ENCODE measurements around the genes ABHD17B and C9orf57.

GRCh38 chr9:70327655-70328036 lies 68.9 kb downstream of the SMC5 start:
- RAMPAGE, long total RNA = no peak
- RRBS = no CpG with 5 or more reads among the region's 4 CpGs

GRCh38 chr9:70406684-70407447 lies 7.6 kb downstream of the KLF9 start:
- RAMPAGE, long total RNA = no peak
- RRBS = no CpG with 5 or more reads among the region's 8 CpGs

DNA sequence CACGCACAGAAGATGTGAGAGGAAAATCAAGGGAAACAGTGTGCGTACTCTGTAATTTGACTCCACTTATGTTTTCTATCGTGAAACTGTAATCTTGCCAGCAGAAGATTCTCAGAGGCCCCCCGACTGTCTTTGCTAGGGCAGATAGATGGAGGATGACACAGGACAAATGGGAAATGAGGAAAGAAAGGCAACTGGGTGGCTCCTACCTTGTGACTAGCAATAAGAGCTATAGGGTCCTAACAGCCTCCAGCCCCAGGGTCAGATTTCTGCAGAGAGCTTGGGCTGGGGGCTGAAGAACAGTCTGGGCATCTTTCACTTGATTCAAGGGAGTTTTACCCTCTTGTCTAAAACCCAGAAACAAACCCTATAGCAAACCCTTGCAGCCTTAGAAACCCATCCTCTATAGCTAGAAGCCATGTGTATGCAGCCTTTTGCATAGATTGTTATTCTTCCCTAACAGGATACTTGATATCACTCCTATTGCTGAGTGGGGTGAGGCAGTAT lies 7.0 kb downstream of the KLF9 start:
- RAMPAGE, long total RNA = no peak
- RRBS = no CpG with 5 or more reads among the region's 4 CpGs

- RAMPAGE, long total RNA = no peak
- RRBS = 2% methylated on average over 4 of the region's 35 CpGs
Measured at GRCh38 chr9:70419600-70420169, 5.2 kb upstream of the KLF9 start.

- RAMPAGE, long total RNA = no peak
- RRBS = 2% methylated on average over 12 of the region's 55 CpGs
Measured at GRCh38 chr9:70420170-70421121, 6.0 kb upstream of the KLF9 start.

DNA sequence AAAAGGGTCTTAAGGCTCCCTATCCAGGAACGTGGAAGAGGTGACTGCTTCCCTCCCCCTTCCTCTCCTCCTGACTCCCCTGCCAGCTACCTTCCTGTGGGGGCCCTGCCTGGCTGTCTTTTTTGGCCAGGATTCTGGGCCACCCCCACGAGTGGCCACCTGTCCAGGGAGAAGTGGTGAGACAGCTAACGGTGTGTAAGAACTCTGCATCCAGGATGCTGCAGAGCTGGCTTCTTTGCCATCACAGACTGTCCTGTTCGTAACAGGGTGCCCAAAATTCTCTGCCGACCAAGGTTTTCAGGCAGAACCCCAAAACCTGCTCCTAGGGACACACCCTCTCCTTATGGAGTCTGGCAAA lies 6.6 kb upstream of the KLF9 start:
- RAMPAGE, long total RNA = no peak
- RRBS = no CpG with 5 or more reads among the region's 5 CpGs

DNA sequence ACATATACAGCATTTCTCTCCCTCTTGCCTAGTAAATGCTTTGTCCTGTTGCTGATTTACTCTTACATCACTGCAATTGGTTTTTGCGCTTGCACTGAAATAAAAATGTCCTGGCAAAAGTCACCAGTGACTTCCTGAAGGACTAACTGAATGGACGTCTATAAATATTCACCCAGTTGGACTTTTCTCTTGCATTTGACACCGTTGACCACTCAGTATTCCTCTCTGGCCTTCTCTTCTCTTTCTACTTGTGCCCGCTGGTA lies 170.6 kb upstream of the KLF9 start:
- RAMPAGE, long total RNA = no peak
- RRBS = no CpG with 5 or more reads among the region's 4 CpGs

DNA sequence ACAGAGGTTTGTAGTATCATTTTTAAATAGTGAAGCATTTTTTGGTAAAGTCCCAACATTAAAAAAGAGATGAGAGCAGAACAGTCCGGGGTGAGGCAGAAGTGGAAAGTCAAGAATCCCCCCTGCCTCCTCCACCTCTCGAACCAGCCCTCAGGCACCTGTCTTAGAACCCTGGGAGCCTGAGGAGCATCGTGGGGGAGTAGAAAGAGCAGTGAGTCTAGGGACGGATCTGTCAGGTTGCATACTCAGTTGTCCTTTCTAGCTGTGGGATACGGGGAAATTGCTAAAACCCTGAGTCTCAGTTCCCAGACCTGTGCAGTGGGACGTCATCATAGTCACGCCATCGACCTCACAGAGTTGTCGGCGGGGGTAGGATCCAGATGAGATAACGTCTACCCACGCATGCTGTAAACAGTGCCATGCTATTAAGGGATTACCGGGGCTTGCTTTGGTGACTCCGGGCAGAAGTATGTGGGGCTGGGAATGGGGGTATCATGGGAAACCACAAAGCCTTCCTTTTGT lies 186.5 kb upstream of the KLF9 start:
- RAMPAGE, long total RNA = no peak
- RRBS = no CpG with 5 or more reads among the region's 14 CpGs

DNA sequence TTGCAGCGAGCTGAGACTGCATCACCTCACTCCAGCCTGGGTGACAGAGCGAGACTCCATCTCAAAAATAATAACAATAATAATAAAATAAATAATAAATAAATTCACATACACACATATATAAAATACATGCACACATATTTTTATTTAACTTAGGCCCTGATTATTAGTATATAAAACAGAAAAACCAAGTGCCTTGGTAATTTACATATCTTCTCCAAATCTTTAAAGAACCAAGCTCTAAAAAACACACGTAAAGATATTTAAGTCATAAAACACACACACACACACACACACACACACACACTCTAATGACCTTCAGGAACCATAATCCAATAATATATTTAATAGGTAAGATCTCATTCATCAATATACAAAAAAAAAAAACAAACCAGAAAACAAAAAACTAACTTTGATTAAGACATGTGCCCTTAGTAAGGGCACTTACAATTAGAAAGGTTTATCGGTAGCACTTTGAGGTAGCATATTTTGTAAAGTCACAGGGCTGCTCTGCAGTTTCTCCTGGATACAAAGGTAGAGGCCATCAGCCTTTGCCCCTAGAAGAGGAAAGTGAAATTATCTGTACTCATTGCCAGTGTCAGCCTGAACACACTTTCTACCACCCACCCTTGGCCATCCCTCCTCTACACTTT lies 84.9 kb downstream of the CEMIP2 start:
- RAMPAGE, long total RNA = no peak
- RRBS = no CpG with 5 or more reads among the region's 4 CpGs

- RAMPAGE, long total RNA = no peak
- RRBS = no CpG with 5 or more reads among the region's 4 CpGs
Measured at GRCh38 chr9:71699702-71700065, 68.6 kb downstream of the CEMIP2 start.

GRCh38 chr9:71711870-71712166 lies 56.5 kb downstream of the CEMIP2 start:
- RAMPAGE, long total RNA = no peak
- RRBS = no CpG with 5 or more reads among the region's 6 CpGs

DNA sequence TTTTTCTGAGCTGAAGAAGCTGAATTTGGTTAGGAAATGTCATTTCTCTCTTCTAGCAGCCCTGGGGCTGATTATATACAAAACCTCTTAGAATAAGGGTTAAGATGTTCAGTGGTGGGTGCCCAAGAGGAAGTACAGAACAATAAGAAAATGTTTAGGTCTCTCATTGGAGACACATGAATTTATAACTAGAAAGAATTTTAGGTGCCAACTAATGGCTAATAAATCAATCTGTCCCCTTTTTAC lies 14.2 kb downstream of the ABHD17B start:
- RAMPAGE, long total RNA = no peak

DNA sequence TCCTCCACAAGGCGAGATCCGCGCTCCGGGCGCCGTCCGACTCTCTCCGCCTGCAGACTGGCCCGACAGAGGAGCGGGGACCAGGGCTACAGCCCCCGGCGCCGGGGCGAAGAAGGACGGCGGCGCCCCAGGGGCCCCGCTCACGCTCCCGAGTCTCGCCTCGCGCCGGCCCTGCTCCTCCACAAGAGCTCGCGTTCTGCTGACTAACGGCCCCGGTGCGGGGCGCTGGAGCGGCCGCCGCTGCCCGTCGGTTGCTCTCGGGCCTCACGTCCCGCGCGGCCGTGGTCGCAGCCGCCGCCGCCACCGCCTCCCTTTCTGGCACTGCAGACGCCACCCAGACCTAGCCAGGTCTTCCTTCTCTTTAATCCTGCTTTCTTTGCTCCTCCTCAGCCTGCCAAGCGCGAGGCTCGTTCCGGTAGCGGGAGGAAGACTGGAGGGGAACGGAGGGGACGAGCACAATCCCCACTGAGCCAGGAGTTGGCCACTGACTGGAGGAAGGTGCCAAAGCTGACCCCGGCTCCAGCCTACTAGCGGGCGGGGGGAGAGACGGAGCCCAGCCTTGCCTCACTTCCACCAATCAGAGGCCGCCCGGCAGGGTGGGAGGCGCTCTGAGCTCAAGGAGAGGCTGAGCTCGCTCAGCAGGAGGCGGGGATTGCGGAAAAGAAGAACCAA lies at the start of gene ABHD17B:
ABHD17B (minus strand) TSS at position 490 of the 672 bp plus-strand sequence.
- RAMPAGE, long total RNA = no peak
- RRBS = 1% methylated on average over 36 of the region's 64 CpGs

DNA sequence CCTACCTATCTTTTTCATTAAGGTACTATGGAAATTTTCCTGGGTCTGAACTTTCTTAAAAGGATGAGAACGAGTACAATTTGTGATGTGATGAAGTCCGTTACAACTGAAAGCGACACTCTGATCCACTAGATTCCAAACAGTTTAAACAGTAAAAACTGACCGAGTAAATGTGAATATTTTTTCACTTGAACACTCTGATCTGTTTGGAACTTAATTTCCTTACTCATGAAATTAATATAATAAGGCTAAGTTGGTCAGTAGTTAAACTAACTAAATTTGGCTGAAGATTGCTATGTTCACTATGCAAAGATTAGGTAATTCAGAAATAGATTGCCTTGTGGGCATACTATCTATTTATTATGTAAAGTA lies at the start of gene C9orf57:
C9orf57 (minus strand) TSS at position 122 of the 372 bp plus-strand sequence.
- RAMPAGE, long total RNA = no peak
- RRBS = no CpG with 5 or more reads among the region's 4 CpGs

- RAMPAGE, long total RNA = no peak
- RRBS = no CpG with 5 or more reads among the region's 8 CpGs
Measured at GRCh38 chr9:72357374-72358369, 7.3 kb downstream of the ZFAND5 start.

GRCh38 chr9:72984972-72985537 lies 32.2 kb upstream of the ALDH1A1 start:
- RAMPAGE, long total RNA = no peak
- RRBS = no CpG with 5 or more reads among the region's 3 CpGs

DNA sequence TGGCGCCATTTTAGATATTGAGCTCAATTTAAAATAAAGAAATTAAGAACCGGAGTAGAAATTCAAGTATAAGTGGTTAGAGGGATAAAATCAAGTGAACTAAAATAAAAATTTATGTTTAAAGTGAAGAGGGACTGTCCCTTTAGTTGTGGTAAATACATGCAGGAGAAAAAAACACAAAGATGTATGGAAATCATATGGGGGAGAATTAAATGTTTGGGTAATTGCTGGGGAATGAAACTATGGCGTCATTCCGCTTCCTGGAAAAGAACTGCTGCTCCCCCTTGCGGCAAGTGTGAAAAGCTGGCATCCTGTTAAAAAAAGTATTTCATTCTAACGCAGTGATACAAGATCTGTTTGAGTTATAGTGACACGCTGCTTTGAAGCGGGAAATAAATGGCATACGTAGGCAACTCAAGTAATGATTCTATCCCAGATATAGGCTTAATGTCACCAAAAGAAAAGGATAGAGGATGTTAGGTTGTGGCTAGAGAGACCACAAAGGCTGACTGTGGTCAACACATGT lies 70.1 kb upstream of the ALDH1A1 start:
- RAMPAGE, long total RNA = no peak
- RRBS = no CpG with 5 or more reads among the region's 9 CpGs

- RAMPAGE, long total RNA = no peak
- RRBS = no CpG with 5 or more reads among the region's 4 CpGs
Measured at GRCh38 chr9:73366605-73367096, 215.0 kb downstream of the ANXA1 start.

DNA sequence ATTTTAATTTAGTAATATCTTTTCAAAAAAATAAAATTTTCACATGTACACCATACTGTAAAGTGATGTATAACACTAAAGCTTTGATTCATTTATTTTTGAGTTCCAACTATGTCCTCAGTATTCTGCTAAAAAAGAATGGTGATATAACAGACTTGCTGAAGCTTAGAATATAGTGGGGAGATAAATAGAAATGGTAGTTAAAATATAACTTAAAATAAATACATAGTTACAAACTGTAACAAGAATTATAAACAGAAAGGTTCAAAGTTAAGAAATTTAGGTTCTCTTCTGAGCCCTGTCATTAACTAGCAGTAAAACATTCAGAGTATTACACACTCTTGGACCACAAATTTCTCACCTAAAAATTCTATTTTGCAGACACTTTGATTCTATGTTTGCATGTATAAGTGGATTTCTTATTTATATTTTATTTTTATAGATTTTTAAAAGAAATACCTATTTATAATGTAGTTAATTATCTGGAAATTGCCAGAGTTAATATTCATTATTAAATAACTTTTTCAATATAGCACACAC lies 392.1 kb downstream of the ANXA1 start:
- RAMPAGE, long total RNA = no peak

- RAMPAGE, long total RNA = no peak
- RRBS = no CpG with 5 or more reads among the region's 13 CpGs
Measured at GRCh38 chr9:74424525-74424724, 72.7 kb upstream of the RORB start.

All from epithelial cell of proximal tubule (primary cell).